ENCODE results near the genes ORMDL2, MMP19 and RPL41.

- PRO-cap, result no peak
Measured at GRCh38 chr12:55713032-55713530, 2.8 kb upstream of the BLOC1S1 start.

DNA sequence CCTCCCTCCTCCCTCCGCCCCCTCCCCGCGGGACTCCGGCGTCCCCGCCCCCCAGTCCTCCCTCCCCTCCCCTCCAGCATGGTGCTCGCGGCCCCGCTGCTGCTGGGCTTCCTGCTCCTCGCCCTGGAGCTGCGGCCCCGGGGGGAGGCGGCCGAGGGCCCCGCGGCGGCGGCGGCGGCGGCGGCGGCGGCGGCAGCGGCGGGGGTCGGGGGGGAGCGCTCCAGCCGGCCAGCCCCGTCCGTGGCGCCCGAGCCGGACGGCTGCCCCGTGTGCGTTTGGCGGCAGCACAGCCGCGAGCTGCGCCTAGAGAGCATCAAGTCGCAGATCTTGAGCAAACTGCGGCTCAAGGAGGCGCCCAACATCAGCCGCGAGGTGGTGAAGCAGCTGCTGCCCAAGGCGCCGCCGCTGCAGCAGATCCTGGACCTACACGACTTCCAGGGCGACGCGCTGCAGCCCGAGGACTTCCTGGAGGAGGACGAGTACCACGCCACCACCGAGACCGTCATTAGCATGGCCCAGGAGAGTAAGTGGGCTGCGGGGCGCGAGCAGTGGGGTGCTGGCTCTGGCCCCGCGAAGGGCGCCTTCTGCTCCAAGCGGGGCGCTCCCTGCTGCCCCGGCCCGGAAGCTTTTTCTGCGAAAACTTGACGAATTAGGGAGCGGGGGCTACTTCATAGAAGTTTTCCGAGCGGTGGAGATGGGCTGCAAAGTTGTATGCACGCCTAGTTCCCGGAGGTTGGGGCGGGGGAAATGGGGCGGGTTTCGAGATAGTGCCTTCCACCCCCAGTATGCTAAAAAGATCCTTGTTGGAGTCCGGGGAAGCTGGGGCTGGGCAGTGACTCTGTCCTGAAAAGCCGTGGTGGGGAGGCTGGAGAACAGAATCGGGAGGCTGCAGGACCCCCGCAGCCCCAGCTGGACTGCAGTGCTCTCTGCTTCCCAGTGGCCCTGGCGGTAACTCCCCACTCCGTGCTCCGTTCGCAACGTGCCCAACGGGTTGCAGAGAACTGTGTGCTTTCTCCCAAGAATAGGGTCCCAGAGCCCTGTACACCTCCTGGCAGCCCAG is 647 bp downstream of the GDF11 start:
- PRO-cap, result no peak

DNA sequence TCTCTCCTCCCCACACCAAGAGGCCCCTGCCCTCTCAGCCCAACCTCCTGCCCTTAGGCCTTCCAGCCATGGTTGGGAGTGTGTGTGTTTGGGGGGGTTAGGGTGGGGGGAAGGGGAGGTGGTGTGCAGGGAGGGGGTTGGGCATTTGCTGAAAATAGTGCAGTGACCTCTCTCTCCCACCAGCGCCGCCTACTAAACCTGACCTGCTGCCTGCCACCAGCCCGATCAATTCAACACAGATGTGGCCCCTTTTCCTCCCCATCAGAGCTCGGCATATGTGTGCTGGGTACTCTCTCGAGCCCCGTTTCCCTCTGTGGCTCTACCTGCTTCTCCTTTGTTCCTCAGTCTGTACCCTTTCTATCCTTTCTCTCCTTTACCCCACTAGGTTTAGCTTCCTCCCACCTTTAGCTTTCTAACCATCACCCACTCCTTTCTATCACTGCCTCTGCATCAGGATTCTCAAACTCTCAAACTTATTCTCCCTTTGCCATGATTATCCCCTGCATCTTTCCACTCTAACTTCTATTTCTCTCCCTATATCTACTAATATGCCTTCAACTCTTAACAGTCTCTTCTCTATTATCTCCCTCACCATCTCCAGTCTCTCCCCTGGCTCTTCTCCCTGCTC is 3.1 kb downstream of the GDF11 start:
- PRO-cap, result no peak

DNA sequence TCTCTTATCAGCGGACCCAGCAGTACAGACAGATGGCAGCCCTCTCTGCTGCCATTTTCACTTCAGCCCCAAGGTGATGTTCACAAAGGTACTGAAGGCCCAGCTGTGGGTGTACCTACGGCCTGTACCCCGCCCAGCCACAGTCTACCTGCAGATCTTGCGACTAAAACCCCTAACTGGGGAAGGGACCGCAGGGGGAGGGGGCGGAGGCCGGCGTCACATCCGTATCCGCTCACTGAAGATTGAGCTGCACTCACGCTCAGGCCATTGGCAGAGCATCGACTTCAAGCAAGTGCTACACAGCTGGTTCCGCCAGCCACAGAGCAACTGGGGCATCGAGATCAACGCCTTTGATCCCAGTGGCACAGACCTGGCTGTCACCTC is 5.6 kb downstream of the GDF11 start:
- PRO-cap, result no peak

- PRO-cap, result no peak
Measured at GRCh38 chr12:55750583-55751663, 8.0 kb downstream of the GDF11 start.

GRCh38 chr12:55772250-55772742 is 29.4 kb downstream of the GDF11 start:
- PRO-cap, result no peak

DNA sequence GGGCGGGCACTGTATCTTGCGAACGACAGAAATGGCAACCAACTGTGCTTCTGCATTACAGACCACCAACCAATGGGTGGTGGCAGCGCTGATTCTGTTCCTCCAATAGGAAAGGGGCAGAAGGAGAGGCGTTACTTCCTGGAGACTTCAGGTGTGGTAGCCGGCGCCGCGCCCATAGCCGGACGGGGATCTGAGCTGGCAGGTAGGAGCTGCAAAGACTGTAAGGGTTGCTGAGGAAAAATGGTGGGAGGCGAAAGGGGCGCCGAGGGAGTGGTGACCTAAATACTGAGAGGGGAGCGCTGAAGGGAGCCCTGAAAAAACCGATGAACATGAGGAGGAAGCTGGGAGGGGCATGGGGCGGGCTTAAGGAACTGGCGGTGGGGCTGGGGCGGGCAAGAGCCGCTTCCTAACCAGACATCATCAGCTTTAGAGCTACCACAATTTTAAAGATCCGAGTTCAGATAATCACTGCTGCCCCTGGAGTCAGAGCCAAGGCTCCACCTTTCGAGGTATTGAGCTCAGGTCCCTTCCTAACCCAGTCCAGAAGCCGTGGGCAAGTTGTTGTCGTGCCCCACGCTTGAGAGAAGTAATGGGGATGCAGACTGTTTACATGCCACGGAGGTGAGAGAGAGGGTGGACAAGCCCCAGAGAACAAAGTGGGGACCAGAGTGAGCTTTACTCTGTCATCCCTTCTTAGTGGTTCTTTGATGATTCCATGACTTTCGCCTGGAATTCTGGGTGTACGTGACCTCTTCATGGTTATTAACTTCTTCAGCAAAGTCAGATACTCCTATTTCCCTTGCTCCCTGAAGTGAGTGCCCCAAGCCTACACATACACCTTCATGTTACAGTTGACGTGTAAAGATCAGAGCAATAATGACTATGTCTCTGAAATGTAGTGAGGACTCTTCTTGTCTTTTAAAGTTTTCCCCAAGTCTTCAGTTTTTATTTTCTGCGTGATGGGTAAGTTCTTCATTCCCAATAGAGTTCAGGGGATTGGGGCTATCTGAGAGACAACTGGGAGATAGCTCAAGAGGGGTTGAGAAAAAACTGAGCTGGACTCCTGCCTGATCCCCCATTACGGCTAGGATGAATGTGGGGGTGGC is at the start of gene ORMDL2:
ORMDL2 (plus strand) TSS at position 131 of the 1,106 bp plus-strand sequence.
- PRO-cap, result bidirectional peak, plus-strand start at position 134 of the sequence, minus-strand start outside the sequence; unidirectional peak, plus-strand start at position 366 of the sequence

DNA sequence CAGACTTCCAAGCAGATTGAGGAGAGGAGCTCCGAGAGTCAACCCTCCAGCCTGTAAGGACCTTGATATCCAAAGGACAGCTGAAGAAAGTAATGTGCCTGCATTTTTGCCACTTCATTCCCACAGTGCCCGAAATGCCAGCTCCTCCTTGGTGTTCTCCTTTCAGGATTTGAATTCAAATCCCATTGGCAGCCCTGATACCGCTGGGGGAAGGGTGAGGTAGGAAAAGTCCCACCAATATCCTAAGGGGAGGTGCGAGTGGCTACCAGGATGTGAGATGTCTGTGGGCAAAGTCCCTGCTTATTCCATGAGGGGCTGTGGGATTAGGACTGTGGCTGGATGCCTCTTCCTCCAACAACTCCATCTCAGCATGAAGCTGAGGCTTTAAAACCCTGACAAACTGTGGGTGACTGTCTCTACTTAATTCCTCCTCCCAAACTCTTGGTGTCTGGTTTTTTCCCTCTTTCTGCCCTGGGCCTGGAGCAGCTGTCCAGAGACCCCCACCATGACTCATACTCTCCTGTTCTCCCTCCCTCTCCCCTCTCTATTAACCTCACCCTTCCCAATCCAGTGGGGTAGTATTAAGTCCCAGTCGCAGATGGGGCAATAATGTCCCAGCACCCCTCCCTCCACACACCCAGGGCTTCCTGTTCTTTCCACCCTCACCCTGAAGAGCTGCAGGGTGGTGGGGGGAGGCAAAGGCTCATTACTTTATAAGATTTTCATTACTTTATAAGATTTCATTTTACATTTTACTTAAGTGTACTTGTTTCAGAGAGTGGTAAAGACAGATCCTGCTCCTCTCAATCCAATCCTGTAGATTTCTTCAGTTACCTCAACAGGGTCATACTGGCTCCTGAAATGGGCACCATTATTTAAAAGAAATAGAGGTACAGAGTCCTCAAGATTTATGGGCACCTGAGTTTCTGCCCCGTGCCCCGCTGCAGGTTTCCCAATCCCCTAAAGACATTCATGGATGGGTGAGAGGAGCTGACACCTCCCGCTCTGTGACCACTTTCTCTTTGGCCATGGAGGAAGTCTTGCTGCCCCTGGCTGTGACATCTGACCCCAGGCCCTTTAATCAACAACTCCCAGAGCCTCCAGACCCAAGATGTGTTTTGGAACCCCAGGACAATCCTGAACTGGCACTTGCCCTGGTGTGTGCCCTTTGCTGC is 2.1 kb upstream of the DNAJC14 start:
- PRO-cap, result unidirectional peak, minus-strand start at position 359 of the sequence

GRCh38 chr12:55842527-55843310 is at the start of gene MMP19:
Gene MMP19 (minus strand): TSS chr12:55842936.
- PRO-cap, result unidirectional peak, minus-strand start at chr12:55842940

DNA sequence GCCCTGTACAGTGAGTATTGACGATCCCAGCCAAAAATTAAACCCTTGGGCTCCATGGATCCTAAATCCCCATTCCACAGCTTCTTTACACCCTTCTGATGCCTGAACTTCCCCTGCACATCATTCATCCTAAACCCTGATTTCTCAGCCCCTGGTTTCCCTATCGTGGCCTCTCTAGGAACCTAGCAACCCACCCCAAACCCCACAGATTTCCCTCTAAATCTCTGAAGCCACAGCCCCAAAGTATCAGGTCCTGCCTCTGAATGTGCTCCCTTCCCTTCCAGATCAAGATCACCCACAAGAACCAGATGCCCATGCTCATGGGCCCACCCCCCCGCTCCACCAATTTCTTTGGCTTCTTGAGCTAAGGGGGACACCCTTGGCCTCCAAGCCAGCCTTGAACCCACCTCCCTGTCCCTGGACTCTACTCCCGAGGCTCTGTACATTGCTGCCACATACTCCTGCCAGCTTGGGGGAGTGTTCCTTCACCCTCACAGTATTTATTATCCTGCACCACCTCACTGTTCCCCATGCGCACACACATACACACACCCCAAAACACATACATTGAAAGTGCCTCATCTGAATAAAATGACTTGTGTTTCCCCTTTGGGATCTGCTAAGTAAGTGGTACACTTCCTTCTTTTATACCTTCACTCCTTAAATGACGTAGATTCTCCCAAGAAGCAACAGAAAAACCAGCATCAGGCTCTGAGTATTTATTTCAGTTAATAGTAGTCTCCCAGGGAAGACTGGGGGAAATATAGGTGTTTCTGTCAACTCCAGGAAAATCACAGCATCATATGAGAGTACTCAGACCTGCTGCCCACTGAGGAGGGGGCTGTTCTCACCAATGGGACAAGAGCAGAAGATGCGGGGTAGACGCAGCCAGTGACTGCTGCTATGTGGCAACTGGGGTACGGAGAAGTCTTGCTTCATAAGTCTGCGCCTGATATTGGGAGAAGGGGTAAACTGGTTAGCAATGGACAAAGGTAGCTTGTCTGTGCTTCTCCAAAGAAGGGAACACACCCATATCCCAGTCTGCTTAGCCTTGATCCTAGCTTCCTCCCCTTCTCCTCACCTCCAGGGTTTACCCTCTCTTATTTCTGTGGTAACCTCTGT is 12.1 kb downstream of the PMEL start:
- PRO-cap, result no peak

DNA sequence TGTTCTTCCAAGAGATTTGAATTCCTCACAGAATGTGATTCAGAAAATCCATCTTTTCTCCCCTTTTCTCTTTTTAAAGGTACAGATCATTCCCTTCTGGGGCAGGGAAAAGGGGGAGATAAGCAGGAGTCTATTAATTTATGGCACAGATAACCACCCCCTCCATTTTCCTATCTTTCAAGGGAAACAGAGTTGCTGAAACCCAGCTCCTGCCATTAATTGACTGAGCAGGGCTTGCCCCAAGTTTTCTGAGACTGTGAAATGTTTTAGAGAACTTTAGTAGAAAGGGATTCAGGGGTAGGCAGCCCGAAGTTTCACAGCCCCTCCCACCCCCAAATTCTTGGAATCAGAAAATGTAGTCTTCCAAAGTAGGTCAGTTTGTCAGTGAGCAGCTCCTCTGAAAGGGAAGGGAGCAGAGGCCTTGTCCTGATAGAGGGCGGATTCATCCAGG is 616 bp upstream of the IKZF4 start:
- PRO-cap, result no peak

DNA sequence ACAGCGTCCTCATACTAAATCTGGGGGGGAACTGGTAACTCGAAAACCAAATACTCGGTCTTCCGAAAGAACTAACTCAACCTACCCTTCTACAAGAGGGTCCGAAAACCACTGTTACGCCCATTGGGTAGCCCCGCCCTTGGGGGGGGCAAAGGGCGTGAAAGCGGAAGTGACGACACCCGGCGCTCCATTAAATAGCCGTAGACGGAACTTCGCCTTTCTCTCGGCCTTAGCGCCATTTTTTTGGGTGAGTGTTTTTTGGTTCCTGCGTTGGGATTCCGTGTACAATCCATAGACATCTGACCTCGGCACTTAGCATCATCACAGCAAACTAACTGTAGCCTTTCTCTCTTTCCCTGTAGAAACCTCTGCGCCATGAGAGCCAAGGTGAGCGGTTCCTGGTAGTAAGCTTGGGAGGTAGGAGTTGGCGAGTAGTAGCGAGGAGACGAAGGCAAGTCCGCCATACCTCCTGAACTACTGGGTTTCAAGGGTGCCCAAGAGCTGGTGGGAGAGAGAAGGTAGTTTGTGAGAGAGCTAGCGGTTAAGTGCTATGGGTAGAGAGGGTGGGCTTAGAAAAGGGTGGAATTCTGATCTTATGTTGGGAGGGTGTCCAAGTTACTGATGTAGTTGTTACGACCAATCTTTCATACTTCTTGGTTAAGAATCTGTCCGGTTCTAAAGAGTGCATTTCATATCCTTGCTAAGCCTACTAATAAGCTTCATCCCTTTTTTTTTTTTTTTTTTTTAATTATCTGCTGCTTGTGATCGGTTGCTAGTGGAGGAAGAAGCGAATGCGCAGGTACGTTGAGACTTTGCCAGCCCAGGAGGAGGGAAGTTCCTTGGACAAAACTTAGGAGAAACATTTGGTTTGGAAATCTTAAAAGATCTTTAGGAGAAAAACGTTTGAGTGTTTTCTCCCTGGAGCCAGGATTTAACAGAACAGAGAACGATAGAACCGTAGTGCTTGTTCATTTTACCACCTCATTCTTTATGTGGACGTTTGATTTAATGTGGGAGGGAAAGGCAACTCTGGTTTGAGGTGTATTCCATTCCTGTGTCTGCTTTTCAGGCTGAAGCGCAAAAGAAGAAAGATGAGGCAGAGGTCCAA is at the start of gene RPL41:
RPL41 (plus strand) TSS at position 221 of the 1,108 bp plus-strand sequence.
- PRO-cap, result bidirectional peak, plus-strand start at position 201 of the sequence, minus-strand start at position 125 of the sequence

DNA sequence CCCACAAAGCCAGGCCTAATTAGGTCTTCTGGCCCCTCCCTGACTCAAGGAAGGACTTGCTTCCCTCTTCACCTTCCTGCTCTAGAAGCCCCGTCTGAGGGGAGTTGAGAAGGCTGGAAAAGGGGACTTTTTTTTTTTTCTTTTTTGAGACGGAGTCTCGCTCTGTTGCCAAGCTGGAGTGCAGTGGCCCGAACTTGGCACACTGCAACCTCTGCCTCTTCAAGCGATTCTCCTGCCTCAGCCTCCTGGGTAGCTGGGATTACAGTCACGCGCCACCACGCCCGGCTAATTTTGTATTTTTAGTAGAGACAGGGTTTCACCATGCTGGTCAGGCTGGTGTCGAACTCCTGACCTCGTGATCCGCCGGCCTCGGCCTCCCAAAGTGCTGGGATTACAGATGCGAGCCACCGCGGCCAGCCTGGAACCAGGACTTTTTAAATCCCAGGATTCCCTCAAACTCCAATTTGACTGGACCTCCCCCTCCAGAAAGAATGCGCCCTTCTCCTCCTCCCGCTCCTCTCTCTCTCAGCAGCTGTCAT is 1.8 kb downstream of the ESYT1 start:
- PRO-cap, result no peak

- PRO-cap, result no peak
Measured at GRCh38 chr12:56143077-56143601, 9.2 kb upstream of the MYL6B start.

GRCh38 chr12:56193090-56193402 is 3.8 kb upstream of the SMARCC2 start:
- PRO-cap, result no peak

- PRO-cap, result no peak
Measured at GRCh38 chr12:56228821-56229700, 790 bp upstream of the SLC39A5 start.

DNA sequence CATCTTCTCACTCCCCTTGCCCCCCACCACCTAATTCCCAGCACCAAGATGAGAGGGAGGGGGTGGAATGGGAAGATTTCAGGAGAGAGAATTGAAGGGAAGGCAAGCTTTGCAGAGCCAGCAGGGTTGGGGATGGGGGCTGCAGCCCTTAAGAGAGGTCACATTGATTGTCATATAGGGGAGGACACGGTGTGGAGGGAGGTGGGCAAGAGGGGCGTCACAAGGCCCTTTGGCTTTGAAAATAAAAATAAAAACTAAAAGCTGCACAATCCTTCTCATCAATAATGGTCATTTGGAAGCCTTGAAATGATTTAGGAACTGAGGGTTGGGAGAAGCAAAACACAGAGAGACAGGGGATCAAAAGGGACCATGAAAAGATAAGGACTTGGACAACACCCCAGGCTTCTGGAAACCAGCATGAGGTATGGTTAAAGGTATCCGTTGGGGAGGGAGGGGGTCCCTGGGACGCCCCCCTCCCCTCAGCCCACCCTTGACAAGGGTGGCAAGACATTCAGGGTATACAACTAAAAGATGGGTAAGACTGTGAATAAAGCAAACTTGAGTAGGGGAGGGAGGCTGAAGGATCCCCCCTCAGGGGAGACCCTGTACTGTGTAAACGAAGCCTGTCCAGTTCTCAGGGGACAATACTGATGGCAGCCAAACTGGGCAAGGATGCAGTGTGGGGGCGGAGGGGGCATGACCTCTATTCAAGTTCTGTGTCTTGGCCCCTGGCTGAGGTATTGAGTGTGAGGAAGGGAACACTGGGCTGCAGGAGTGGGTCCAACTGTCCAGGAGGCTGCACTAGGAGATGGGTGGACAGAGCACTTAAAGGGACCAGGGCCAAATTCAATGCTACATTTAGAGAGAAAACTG is 11.3 kb downstream of the SLC39A5 start:
- PRO-cap, result no peak

- PRO-cap, result no peak
Measured at GRCh38 chr12:56243879-56244367, 14.1 kb downstream of the SLC39A5 start.

DNA sequence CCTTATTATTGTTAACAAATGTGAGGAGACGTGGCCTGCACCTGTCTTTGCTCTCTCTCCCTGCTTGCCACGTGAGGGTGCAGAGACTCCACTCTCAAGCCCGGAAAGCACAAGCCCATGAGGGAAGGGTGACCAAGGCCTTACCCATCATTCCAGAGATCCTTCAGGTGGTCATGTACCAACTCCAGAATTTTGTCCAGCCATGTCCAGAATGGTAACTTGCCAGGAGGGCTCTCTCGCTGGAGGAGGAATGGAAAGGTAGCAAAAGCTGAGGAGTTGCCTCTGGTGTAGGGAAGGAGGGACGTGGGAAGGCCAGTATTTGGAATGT is 9.7 kb downstream of the IL23A start:
- PRO-cap, result no peak

- PRO-cap, result bidirectional peak, plus-strand start at chr12:56570402, minus-strand start at chr12:56570260
Measured at GRCh38 chr12:56569527-56570573, 48.2 kb downstream of the RBMS2 start.

Data from Metastatic Lung Carcinoma in the Adrenal Gland (tissue), 1 donor.